ENCODE data around the gene NECTIN2.

DNA sequence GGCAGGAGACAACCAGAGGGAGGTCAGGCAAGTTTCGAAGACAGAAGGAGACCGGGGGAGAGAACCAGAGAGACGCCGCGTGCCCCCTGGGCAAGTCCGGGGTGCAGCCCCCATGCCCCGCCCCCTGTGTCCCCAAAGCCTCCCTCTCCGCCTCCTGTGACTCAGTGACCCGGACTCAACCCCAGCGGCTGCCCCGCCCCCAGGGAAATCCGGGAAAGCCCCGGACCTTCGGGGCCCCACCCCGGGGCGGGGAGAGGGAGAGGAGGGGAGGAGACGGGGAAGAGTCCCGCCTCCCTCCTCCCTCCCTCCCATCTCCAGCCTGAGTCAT lies 1.2 kb upstream of the BCL3 start:
- PRO-cap = bidirectional peak, plus-strand start outside the sequence, minus-strand start at position 53 of the sequence
- RAMPAGE, long total RNA, 4 experiments = no peak in any of the 4 experiments

GRCh38 chr19:44753804-44754879 lies 5.6 kb downstream of the BCL3 start:
- PRO-cap = unidirectional peak, plus-strand start at chr19:44753888; bidirectional peak, plus-strand start at chr19:44754223, minus-strand start at chr19:44754159; bidirectional peak, plus-strand start at chr19:44754642, minus-strand start at chr19:44754510
- RAMPAGE, long total RNA, 4 experiments = no peak in any of the 4 experiments

- PRO-cap = no peak
- RAMPAGE, long total RNA, 4 experiments = no peak in any of the 4 experiments
These were observed 12.7 kb upstream of the CBLC start for GRCh38 chr19:44764835-44765603.

DNA sequence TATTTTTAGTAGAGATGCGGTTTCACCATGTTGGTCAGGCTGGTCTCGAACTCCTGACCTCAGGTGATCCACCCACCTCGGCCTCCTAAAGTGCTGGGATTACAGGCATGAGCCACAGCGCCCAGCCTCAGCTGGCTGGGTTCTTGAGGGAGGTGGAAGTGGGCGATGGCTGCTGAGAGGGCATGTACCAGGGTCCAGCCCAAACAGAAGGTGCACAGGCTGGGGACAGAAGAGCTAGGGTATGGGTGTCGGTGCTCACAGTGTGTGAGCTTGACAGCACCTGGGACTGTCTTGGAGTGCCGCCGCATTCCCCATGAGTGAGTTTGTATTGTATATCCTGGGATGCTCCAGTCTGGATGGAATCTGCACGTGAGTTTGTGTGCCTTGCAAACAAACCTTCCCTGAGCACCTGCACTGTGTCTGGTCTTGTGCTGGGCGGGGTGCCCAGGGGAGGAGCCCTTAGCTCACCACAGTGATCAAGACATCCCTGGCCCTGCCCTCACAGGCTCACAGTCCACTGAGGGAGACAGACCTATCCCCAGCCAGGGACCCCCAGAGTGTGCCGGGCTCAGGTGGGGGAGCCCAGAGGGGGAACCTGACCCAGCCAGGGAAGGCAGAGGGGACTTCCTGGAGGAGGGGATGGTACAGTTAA lies 1.9 kb upstream of the BCAM start:
- PRO-cap = no peak
- RAMPAGE, long total RNA, 4 experiments = no peak in any of the 4 experiments

GRCh38 chr19:44845990-44846675 lies at the start of gene NECTIN2:
Gene NECTIN2 (plus strand): TSS chr19:44846297.
- PRO-cap = bidirectional peak, plus-strand start at chr19:44846164, minus-strand start at chr19:44845917; unidirectional peak, plus-strand start at chr19:44846299
- RAMPAGE, long total RNA, 4 experiments = start-site peak on the plus strand in 3 of 4 experiments, at chr19:44846308-44846358 at its widest, 48 to 65 reads per replicate

DNA sequence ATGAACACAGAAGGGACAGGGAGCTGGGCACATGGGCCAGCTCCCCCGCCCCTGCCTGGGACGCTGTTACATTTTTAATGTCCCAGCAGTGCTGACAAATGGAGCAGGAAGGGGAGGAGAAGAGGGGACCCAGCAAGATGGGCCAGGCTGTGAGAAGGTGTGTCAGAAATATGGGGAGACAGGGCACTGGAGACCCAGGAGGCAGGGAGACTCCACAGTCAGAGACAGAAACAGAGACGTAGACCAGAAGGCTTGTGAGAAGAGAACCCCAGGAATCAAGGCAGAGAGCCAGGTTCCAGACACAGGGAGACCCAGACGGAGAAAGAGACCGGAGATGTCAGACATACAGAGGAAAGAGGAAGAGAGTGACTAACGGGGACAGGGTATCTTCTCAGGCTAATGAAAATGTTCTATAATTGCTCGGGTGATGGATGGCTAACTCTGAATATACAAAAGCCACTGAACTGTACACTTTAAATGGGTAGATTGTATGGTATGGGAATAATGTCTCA lies 3.4 kb downstream of the NECTIN2 start:
- PRO-cap = no peak
- RAMPAGE, long total RNA, 4 experiments = no peak in any of the 4 experiments

DNA sequence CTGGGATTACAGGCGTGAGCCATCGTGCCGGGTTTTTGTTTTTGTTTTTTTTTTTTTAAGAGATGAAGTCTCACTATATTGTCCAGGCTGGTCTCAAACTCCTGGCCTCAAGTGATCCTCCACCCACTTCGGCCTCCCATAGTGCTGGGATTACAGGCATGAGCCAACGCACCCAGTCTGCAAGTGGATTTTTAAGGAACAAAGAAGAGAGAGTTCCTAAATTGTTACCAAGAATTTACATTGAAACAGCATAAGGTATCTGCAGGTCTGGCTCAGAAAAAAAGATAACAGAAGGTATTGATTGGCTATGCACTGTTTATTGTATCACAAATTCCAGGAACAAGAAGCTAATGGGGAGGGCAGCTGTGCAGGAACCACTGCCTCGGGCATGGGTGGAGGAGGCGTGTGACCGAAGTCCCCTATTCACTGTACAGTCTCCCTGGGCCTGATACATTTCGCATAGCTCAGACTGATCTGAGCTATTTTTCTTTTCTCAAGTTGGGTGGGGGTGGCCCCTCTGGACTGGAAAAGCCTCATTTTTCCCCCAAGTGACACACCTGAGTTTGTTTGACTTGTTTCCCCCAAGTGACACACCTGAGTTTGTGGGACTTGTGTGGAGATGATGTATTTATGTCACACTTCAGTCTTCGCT lies 11.7 kb downstream of the NECTIN2 start:
- PRO-cap = no peak
- RAMPAGE, long total RNA, 4 experiments = no peak in any of the 4 experiments

- PRO-cap = no peak
- RAMPAGE, long total RNA, 4 experiments = no peak in any of the 4 experiments
These were observed 13.7 kb downstream of the NECTIN2 start for GRCh38 chr19:44859746-44860297.

DNA sequence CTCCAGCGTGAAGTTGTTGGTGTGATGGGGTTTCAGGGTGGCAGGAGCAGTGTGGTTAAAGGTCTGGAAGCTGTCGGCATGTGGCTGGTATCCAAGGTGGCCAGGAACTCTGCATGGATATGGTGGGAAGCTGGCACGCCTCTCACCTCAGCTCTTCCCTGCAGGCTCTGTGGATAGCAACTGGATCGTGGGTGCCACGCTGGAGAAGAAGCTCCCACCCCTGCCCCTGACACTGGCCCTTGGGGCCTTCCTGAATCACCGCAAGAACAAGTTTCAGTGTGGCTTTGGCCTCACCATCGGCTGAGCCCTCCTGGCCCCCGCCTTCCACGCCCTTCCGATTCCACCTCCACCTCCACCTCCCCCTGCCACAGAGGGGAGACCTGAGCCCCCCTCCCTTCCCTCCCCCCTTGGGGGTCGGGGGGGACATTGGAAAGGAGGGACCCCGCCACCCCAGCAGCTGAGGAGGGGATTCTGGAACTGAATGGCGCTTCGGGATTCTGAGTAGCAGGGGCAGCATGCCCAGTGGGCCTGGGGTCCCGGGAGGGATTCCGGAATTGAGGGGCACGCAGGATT lies 2.6 kb upstream of the APOE start:
- PRO-cap = no peak
- RAMPAGE, long total RNA, 4 experiments = no peak in any of the 4 experiments

DNA sequence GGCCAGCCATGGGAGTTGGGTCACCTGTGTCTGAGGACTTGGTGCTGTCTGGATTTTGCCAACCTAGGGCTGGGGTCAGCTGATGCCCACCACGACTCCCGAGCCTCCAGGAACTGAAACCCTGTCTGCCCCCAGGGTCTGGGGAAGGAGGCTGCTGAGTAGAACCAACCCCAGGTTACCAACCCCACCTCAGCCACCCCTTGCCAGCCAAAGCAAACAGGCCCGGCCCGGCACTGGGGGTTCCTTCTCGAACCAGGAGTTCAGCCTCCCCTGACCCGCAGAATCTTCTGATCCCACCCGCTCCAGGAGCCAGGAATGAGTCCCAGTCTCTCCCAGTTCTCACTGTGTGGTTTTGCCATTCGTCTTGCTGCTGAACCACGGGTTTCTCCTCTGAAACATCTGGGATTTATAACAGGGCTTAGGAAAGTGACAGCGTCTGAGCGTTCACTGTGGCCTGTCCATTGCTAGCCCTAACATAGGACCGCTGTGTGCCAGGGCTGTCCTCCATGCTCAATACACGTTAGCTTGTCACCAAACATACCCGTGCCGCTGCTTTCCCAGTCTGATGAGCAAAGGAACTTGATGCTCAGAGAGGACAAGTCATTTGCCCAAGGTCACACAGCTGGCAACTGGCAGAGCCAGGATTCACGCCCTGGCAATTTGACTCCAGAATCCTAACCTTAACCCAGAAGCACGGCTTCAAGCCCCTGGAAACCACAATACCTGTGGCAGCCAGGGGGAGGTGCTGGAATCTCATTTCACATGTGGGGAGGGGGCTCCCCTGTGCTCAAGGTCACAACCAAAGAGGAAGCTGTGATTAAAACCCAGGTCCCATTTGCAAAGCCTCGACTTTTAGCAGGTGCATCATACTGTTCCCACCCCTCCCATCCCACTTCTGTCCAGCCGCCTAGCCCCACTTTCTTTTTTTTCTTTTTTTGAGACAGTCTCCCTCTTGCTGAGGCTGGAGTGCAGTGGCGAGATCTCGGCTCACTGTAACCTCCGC lies 1.1 kb upstream of the APOE start:
- PRO-cap = no peak
- RAMPAGE, long total RNA, 4 experiments = no peak in any of the 4 experiments

GRCh38 chr19:45055926-45056707 lies 17.3 kb downstream of the CLASRP start:
- PRO-cap = no peak
- RAMPAGE, long total RNA, 4 experiments = no peak in any of the 4 experiments

DNA sequence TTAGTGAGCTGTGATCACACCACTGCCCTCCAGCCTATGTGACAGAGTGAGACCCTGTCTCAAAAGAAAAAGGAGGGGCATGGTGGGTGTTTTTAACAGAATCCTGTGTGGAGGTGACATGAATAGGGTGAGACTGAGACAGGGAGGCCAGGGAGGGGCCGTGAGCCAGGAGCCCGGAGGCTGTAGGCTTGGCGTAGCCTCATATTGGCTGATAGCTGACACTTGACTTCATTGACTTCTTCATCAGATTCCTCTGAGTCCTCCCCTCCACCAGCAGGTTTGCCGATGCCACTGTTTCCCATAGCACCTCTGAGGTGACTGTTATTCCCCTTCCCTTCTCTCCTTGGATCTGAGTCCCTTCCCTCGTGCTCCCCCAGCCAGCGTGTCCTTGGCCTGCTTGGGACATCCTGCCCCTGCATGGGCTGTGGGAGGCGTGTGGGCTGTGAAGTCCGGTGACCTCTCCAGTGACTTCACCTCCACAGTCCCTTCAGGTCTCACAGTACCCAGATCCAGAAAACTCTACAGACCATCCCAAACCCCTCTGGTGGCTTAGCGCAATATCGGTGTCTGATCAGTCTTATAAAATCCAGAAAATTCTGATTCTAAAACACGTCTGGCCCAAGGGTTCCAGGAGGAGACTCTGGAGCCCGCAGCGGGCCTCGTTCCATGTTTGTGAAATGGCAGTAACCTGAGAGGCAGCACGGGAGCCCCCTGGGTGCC lies 8.8 kb downstream of the PPP1R37 start:
- PRO-cap = no peak
- RAMPAGE, long total RNA, 4 experiments = no peak in any of the 4 experiments

- PRO-cap = no peak
- RAMPAGE, long total RNA, 4 experiments = no peak in any of the 4 experiments
These were observed 790 bp downstream of the EXOC3L2 start for GRCh38 chr19:45244322-45244912.

GRCh38 chr19:45273191-45273628 lies 22.1 kb downstream of the MARK4 start:
- PRO-cap = no peak
- RAMPAGE, long total RNA, 4 experiments = no peak in any of the 4 experiments

- PRO-cap = no peak
- RAMPAGE, long total RNA, 4 experiments = no peak in any of the 4 experiments
These were observed 25.0 kb downstream of the CKM start for GRCh38 chr19:45297492-45298207.

DNA sequence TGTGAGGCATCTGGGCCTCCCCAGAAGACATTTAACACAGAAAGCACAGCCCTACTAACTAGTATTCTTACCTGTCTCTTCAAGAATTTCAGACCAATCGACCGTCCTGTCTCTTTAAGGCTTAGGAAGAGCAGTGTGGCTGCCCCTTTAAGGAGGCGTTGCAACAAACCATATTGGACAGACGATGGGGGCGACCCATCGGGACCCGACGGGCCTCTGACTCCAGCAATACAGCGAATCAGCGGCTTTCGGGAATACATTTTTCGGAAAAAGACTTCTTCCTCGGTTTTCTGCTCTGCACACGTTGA lies 269 bp upstream of the POLR1G start:
- PRO-cap = bidirectional peak, plus-strand start outside the sequence, minus-strand start at position 123 of the sequence
- RAMPAGE, long total RNA, 4 experiments = start-site peak on the minus strand in 3 of 4 experiments, centred at positions 110 to 134 of the sequence, 23 to 41 reads per replicate

- PRO-cap = no peak
- RAMPAGE, long total RNA, 4 experiments = no peak in any of the 4 experiments
These were observed 432 bp downstream of the FOSB start for GRCh38 chr19:45468103-45468753.

GRCh38 chr19:45472250-45472419 lies 4.3 kb downstream of the FOSB start:
- PRO-cap = no peak
- RAMPAGE, long total RNA, 4 experiments = no peak in any of the 4 experiments

- PRO-cap = no peak
- RAMPAGE, long total RNA, 4 experiments = no peak in any of the 4 experiments
These were observed 15.8 kb downstream of the VASP start for GRCh38 chr19:45523230-45523417.

DNA sequence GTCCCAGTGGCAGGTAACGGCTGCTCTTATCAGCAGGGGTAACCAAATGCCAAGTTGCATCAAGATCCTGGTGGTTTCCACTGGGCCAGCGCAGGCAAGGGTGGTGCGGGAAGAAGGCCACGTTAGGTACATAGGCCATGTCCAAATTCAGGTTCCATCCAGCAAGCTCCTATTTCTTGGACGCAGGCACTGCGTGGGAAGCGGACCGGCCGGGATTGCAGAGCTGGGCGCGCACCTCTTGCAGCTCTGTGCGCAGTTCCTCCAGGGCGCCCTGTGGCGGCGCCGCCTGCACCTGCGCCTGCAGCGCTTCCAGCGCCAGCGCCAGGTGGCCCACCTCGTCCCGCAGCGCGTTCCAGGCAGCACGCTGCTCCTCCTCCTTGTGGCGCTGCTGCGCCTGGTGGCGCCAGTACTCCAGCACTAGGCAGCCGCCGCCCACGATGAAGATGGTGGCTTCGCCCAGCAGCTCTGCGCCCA lies 31.2 kb downstream of the OPA3 start:
- PRO-cap = no peak
- RAMPAGE, long total RNA, 4 experiments = no peak in any of the 4 experiments